Measurements from ENCODE around the genes TTC28 and HSCB.

GRCh38 chr22:27242717-27243325 is 558.7 kb downstream of the MN1 start:
- RRBS = no CpG with 5 or more reads among the region's 15 CpGs
CAGE:
- cytosol, long polyA plus RNA = no peak
- long polyA plus RNA = no peak
- nucleus, long polyA plus RNA = no peak

- RRBS = 38% methylated on average over 4 of the region's 20 CpGs
CAGE:
- cytosol, long polyA plus RNA = no peak
- long polyA plus RNA = no peak
- nucleus, long polyA plus RNA = no peak
Measured at GRCh38 chr22:27726109-27727359, 75.0 kb downstream of the MN1 start.

GRCh38 chr22:27729197-27729898 is 72.2 kb downstream of the MN1 start:
- RRBS = no CpG with 5 or more reads among the region's 4 CpGs
CAGE:
- cytosol, long polyA plus RNA = no peak
- long polyA plus RNA = no peak
- nucleus, long polyA plus RNA = no peak

- RRBS = no CpG with 5 or more reads among the region's 7 CpGs
CAGE:
- cytosol, long polyA plus RNA = no peak
- long polyA plus RNA = no peak
- nucleus, long polyA plus RNA = no peak
Measured at GRCh38 chr22:27775690-27776047, 25.9 kb downstream of the MN1 start.

DNA sequence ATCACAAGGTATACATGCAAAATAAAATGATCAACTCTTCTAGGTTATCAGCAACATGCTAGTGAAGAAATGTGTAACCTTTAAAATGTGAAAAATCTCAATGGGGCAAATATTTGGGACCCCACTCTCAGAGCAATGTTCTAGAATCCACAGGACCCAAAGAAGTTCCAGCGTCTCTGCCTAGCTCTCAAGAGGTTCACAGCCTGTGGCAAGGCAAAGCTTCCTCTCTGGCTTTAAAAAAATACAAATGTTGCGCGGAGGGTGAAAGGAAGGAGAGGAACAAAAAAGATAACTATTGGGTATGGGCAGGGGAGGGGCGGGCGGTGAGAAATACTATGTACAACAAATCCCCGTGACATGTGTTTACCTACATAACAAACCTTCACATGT is 53.6 kb downstream of the PITPNB start:
- RRBS = no CpG with 5 or more reads among the region's 6 CpGs
CAGE:
- cytosol, long polyA plus RNA = no peak
- long polyA plus RNA = no peak
- nucleus, long polyA plus RNA = no peak

DNA sequence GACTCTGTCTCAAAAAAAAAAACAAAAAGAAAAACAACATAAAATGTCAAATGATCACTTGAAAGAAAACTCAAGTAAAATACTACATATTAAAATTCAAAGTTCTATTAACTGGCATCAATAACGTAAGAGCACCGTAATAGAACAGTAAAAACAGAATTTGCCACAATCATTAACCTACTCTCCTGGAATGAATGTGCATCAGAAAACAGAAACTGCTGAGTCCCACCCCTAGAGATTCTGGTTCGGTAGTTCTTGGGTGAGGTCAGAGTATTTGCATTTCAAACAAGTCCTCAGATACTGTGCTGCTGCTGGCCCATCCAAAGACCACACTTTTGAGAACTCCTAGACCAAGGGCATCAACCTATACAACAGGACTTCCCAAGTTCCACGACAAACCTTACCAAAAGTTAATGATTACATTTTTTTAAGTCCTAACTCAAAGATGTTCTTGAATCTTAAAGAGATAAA is 23.4 kb downstream of the PITPNB start:
- RRBS = no CpG with 5 or more reads among the region's 4 CpGs
CAGE:
- cytosol, long polyA plus RNA = no peak
- long polyA plus RNA = no peak
- nucleus, long polyA plus RNA = no peak

DNA sequence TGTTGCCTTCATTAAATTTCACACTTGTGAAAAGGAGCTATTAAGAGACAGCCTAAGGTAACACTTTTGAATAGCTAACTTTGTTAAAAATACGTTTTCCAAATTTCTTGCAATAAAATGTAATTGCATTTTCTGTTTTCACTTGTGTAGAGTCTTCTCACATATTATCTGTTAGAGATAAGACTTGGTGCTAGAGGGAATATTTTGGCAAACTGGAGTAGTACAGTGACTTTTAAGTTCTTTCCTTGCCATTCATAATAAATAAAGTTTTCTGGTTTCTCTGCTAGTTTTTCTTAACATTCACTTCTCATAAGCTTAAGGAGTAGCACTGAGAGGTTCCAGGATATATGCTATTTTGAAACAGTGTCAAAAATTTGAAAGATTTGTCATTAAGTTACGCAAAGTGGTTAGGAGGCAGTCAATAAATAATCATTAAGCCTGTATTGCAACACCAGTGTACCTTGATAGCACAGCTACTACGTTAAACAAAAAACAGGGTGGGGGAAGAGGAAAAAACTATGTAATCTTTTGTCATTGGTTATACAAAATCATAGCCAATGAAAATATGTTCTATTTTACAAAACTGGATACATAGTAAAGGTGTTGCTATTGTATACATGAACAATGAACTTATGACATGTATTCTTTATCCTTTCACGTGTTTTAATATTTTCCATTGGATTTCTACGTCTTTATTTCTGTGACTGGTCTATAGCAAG is 30.3 kb upstream of the PITPNB start:
- RRBS = no CpG with 5 or more reads among the region's 5 CpGs
CAGE:
- cytosol, long polyA plus RNA = no peak
- long polyA plus RNA = no peak
- nucleus, long polyA plus RNA = no peak

GRCh38 chr22:28281616-28282096 is 362.6 kb upstream of the PITPNB start:
- RRBS = no CpG with 5 or more reads among the region's 2 CpGs
CAGE:
- cytosol, long polyA plus RNA = no peak
- long polyA plus RNA = no peak
- nucleus, long polyA plus RNA = no peak

GRCh38 chr22:28441635-28442172 is 237.9 kb downstream of the TTC28 start:
- RRBS = no CpG with 5 or more reads among the region's 10 CpGs
CAGE:
- cytosol, long polyA plus RNA = no peak
- long polyA plus RNA = no peak
- nucleus, long polyA plus RNA = no peak

DNA sequence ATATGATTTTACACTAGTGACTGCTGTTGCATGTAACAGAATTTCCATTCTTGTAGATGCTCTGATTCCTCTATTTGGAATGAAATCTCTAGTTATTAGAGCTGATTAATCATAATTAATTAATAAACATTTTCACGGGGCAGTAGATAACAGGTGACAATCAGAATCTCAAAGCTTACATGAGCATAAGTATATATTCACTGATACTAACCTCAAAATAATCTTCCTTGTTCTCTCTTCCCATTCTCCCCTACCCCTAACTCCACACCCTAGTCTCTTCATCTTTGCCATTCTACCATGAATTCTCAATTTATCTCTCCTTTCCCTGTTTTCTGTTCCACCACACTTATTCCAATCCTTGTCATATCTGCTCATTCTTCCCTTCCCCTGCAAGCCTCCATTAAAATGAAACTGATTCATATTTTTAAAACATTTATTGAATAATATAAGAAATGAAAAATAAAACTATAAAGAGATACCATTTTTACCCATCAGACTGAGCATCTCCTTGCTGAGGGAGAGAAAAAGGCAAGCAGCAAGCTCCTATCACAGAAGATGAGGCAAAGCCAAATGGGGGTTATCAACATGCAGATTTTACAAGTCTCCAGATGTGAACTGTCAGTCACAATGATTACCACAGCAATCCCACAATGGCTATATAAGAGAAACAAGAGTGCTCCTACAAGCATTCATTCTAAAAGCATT is 200.0 kb downstream of the TTC28 start:
- RRBS = no CpG with 5 or more reads among the region's 1 CpG
CAGE:
- cytosol, long polyA plus RNA = no peak
- long polyA plus RNA = no peak
- nucleus, long polyA plus RNA = no peak

DNA sequence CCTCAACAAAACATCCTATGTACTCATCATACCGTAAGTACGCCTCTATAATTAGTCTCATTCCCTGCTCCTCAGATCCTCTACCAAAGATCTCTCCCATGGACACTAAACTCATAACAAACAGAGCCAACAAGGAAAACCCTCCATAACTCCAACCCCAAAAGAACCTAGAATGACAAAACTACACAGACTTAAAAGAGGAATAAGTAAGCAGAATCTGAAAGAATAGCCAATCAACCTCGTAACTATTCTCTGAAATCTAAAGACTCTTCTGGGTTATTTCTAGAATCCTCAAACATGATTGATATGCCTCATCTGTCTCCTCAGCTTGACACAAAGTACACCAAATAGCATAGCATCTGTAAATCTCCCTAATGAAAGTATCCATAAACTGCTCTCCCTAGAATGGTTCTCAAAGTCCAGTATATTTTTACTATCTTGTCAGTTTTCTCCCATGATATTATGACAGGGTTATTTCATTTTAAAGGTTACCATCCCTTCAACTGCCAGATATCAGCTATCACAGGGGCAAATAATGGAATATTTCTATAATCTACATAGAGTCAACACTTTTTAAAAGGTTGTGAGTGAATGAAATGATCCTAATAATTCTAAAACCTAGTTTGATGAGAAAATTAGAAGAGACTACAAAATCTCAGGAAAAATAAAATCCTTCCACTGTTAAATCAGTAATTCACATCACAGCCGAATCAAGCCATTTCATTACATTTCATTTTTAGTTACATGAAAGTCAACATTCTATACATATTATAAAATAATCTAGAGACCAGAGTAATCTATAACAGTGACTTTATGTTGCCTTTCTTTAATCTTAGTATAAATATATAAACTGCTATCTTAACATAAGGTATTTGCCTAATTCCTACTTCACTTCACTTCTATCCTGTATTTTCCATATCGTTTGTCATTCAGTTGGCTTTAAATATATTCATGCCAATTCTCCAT is 194.8 kb downstream of the TTC28 start:
- RRBS = no CpG with 5 or more reads among the region's 5 CpGs
CAGE:
- cytosol, long polyA plus RNA = no peak
- long polyA plus RNA = no peak
- nucleus, long polyA plus RNA = no peak

DNA sequence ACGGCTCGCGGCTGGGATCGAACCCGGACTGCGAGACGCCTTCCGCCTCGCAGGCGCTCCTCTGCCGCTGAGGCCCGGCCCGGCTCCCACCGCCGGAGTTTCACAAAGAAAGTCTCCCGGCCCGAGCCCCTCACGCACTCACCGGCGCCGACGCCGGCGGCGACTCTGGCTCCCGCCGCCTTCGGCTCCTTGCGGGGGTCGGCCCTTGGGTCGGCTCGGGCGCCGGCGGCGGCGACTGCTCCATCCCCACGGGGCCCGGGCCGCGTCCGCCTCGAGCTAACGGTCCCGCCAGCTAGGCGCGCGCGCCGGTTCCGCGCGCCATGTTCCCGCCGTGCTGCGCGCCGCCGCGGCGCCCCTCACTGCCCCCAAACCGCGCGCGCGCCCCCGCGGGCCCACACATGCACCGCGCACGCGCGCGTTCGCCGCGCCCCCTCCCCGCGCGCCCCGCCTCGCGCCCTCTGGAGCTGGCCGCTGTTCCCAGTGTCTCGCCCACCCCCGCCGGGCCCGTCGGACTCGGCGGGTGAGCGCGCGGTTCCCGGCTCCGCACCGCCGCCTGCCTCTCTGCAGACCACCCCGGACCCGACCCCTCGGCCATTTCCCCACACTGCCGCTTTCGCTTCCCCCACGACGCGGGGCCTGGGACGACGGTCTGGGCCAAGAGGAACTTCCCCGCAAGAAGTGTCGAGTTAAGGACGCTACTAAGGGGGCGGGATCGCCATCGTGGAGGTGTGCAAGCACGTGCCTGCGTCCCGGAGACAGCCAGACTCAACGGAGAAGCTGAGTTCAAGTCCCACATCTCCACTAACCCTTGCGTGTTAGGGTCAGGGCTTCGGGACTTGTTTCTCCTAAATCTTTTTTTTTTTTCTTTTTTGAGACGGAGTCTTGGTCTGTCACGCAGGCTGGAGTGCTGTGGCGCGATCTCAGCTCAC is at the start of gene TTC28:
Gene TTC28, minus strand, starts transcription at position 361 of the 929 bp plus-strand sequence.
- RRBS = no CpG with 5 or more reads among the region's 124 CpGs
CAGE:
- cytosol, long polyA plus RNA = no peak
- long polyA plus RNA = no peak
- nucleus, long polyA plus RNA = no peak

DNA sequence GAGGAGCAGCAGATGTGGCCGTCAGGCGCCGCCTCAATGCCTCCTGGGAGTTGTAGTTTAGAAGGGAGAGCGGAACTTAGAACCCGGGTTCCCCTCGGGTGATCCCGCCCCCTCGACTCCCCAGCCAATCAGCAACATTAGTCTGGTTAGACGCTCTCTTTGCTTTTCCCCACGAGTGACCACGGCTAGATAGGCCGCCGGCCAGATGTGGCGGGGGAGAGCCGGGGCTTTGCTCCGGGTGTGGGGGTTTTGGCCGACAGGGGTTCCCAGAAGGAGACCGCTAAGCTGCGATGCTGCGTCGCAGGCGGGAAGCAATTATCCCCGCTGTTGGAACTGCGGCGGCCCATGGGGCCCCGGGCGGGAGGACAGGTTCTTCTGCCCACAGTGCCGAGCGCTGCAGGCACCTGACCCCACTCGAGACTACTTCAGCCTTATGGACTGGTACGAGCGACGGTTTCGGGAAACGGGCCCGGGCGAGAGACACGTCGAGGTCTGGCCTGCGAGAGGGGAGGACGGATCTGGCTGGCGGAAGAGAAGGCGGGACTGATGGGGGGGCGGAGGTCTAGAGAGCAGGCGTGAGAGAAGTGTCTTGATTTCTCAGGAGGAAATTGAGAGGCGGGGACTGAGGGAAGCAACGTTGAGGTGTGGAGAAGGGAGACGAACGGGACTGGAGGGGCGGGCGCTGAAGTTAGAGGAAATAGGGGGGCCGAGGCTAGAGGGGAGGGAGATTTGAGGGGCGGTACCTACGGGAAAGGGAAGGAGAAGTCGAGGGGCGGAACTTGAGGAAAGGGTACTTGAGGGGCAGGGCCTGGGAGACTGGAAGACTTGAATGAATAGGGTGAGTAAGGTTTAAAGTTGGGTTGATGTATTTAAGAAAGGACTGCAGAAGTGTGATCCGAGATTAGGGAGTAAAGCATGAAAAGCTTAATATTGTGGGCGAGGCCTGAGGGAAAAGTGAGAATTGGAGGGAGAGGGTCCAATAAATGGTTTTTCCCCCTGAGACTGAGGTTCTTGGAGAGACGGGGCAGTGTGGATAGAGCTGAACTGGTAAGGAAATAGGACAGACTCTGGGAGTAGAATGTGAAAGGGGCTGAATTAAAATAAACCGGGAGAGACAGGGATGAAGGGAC is at the start of gene HSCB:
Gene HSCB, plus strand, starts transcription at position 149 of the 1,130 bp plus-strand sequence.
- RRBS = 3% methylated on average over 13 of the region's 60 CpGs
CAGE:
- cytosol, long polyA plus RNA = start-site peak on the plus strand centred at position 162 of the sequence, 33 bp wide, 39 and 226 reads in 2 replicates; start-site peak on the plus strand centred at position 802 of the sequence, 41 bp wide, 130 and 483 reads in 2 replicates
- long polyA plus RNA = start-site peak on the plus strand centred at position 159 of the sequence, 39 bp wide, 95 and 26 reads in 2 replicates; start-site peak on the plus strand centred at position 805 of the sequence, 36 bp wide, 198 and 366 reads in 2 replicates
- nucleus, long polyA plus RNA = no peak

DNA sequence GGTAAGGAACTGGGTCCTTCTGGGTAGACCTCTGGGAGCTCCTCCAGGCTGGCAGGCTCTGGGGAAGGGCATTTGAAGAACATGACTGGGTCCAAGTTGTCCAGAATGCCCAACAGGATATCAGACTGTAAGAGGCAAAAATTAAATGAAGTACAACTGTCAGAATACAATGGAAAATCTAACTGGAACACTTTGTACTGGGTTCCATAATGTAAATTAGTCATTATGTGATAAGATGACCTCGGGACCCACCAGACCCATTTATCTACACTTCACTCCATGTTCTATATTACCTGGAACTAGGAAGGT is 23.1 kb downstream of the CCDC117 start:
- RRBS = no CpG with 5 or more reads among the region's 1 CpG
CAGE:
- cytosol, long polyA plus RNA = no peak
- long polyA plus RNA = no peak
- nucleus, long polyA plus RNA = no peak

- RRBS = 78% methylated on average over 16 of the region's 33 CpGs
CAGE:
- cytosol, long polyA plus RNA = no peak
- long polyA plus RNA = no peak
- nucleus, long polyA plus RNA = no peak
Measured at GRCh38 chr22:29049704-29050290, 11.8 kb downstream of the C22orf31 start.

DNA sequence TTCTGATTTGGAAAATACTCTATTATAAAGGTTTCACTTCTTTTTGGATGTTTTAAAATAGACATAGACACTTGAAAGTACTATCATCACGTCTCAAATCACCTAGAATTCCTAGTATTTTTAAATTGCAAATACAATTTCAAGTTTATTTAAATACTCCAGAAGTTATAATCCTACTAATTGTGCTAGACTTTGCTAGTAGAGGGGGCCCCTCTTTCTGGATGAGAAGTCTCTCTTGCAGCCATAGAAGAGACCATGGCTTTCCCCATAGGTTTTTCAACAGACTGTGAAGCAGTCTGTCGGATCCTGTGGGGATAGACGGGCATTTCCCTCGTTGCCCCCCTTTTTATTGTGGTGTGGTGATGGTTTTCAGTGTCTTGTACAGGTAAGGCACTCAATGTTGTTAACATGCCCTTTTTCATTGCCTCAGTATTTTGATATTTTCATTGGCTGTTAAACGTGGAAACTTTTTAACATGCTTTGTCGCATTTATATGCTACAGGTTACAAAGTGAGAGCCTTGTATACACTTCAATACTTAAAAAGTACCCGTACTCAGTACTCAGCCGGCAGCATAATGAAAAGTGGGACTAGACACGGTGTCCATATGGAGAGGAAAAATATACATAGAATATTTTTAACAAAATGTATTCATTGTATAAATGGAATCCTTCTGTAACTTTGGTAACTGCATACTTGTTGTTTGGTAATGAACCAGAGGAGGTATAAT is 16.4 kb upstream of the GAS2L1 start:
- RRBS = no CpG with 5 or more reads among the region's 9 CpGs
CAGE:
- cytosol, long polyA plus RNA = no peak
- long polyA plus RNA = no peak
- nucleus, long polyA plus RNA = no peak

DNA sequence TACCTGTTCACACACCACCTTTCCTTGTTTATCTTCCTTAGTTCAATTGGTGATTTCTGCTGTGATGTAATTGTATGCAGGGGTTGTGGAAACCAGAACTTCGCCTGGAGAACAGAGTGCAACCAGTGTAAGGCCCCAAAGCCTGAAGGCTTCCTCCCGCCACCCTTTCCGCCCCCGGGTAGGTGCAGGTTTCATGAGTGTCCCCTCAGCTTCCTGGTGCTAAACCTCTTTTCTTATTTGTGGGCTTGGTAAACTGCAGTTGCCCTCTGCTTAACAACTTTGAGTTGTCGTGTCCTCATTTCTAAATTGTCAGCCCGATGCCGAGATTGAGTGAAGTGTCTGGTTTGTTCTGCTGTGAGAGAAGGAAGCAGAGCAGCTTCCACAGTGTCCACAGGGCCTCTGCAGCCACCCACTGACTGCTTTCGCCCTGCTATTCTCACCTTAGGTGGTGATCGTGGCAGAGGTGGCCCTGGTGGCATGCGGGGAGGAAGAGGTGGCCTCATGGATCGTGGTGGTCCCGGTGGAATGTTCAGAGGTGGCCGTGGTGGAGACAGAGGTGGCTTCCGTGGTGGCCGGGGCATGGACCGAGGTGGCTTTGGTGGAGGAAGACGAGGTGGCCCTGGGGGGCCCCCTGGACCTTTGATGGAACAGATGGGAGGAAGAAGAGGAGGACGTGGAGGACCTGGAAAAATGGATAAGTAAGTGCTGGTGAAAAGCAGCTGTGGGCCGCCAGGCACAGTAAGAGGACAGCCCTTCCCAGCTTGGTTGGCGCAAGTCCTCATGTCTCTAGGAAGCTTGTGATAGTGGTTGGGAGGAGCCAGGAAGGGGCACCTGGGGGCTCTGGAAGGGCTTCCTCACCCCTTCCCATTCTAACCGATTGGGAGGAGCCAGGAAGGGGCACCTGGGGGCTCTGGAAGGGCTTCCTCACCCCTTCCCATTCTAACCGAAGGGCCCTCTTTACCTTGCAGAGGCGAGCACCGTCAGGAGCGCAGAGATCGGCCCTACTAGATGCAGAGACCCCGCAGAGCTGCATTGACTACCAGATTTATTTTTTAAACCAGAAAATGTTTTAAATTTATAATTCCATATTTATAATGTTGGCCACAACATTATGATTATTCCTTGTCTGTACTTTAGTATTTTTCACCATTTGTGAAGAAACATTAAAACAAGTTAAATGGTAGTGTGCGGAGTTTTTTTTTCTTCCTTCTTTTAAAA is 6.9 kb upstream of the GAS2L1 start:
- RRBS = 73% methylated on average over 3 of the region's 28 CpGs
CAGE:
- cytosol, long polyA plus RNA = no peak
- long polyA plus RNA = no peak
- nucleus, long polyA plus RNA = no peak

GRCh38 chr22:29300816-29301837 is 5.3 kb upstream of the GAS2L1 start:
- RRBS = no CpG with 5 or more reads among the region's 11 CpGs
CAGE:
- cytosol, long polyA plus RNA = no peak
- long polyA plus RNA = no peak
- nucleus, long polyA plus RNA = no peak

- RRBS = 70% methylated on average over 11 of the region's 39 CpGs
CAGE:
- cytosol, long polyA plus RNA = no peak
- long polyA plus RNA = no peak
- nucleus, long polyA plus RNA = no peak
Measured at GRCh38 chr22:29311544-29312131, 3.9 kb downstream of the RASL10A start.

GRCh38 chr22:29380216-29381017 is 8.0 kb downstream of the AP1B1 start:
- RRBS = 90% methylated on average over 1 of the region's 9 CpGs
CAGE:
- cytosol, long polyA plus RNA = no peak
- long polyA plus RNA = no peak
- nucleus, long polyA plus RNA = no peak

All from IMR-90 (cell line).